Gastroesophageal sphincter (tissue), 4 donors: ENCODE measurements around the genes BAZ2B, MARCHF7 and SLC4A10.

DNA sequence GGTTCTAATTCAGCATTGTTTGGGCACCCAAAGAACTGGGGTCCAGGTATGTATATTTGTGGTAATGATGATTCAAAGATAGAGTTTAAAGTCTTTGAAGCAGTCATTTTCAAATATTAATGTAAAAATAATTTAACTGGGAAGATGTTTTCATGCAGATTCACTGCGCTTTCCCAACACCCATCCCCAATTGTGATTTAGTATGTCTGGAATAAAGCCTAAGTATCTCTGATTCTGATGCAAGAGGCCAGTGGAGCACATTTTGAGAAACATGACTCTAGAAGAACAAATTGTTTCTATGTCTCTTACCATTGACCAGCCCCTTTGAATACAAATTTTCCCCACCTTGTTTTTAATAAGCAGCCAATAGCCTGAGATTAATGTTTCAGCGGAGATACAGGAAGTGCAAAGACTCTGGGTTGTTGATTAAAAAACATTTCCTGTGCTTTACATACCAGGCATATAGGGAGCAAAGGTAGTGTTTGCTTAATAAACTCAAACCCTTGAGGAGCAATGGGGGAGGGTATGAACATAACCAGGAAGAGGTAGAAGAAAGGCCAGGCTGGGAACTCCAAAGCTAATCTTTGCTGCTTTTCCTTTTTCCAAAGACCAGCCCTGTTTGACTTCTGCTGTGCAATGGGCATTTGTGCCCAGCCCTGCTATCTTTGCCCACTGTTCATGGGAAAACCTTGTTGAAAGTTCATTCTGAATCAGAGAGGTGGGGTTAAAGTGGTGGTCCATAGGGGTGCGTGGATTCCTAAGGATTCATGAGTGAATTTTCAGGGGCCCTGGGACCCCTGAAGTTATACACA is 29.2 kb downstream of the UPP2 start:
- PRO-cap, result no peak
- RAMPAGE, long total RNA, 4 experiments, result no peak in any of the 4 experiments

GRCh38 chr2:158680389-158681122 is 114.6 kb upstream of the DAPL1 start:
- PRO-cap, result no peak
- RAMPAGE, long total RNA, 4 experiments, result start-site peak on the plus strand in 1 of 4 experiments, at chr2:158680556-158680802 at its widest, 20 to 56 reads per replicate

- PRO-cap, result no peak
- RAMPAGE, long total RNA, 4 experiments, result no peak in any of the 4 experiments
Measured at GRCh38 chr2:158722968-158723472, 72.1 kb upstream of the DAPL1 start.

DNA sequence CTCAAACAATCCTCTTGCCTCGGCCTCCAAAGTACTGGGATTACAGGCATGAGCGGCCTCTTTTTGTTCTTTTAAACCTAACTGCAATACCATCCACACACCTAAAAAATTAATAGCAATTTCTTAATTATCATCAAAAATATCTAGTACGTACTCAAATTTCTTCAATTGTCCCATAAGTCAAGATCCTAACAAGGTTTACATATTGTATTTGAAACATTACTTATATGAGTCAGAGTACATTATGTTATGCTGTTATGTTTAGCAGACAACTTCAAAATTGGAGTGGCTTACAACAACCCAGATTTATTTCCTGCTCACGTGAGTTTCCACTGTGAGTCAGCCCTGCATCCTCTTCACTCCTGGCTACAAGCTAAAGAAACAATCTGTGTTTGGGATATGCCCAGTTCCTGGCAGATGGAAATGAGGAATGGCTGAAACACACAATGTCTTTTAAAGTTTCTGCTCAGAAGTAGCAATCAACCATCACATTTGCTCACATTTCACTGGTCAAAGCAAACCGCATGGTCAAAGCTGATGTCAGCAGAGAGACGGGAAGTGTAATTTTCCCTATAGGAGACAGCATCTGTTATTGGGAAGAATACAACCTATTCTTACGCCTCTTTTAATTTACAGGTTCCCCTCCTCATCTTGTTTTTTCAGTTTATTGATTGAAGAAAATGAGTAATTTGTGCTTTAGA is 31.4 kb upstream of the TANC1 start:
- PRO-cap, result no peak
- RAMPAGE, long total RNA, 4 experiments, result no peak in any of the 4 experiments

GRCh38 chr2:158984510-158985223 is 16.2 kb downstream of the TANC1 start:
- PRO-cap, result no peak
- RAMPAGE, long total RNA, 4 experiments, result no peak in any of the 4 experiments

GRCh38 chr2:158998332-158998942 is 30.0 kb downstream of the TANC1 start:
- PRO-cap, result no peak
- RAMPAGE, long total RNA, 4 experiments, result no peak in any of the 4 experiments

DNA sequence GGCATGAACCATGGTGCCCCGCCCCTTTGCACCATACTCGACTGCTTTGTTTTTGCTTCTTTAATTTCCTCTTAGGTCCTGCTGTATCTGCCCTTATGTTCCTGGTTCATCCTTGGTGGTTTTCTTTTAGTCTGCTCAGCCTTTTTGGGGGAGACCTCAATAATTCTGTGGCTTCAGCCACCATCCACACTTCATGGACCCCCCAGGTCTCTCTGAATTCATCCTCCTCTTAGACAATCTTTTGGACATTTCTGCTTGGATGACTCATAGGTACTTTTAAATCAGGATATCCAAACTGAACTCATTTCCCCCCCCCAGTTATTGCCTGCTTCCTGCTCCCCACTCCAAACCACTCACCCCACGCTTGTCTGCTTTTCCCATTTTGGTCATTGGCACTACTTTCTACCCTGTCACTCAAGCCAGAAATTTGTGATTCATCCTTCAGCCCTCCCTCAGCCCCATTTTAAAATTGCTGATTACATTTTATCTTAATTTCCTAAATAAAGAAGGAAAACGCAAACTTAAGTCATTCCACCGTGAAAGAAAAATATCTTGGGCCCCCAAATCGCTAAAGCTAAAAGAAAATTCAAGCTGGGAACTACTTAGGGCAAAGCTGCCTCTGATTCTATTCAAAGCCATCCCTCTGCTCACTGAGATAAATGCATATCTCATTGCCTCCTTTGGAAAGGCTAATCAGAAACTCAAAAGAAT is 78.6 kb downstream of the TANC1 start:
- PRO-cap, result no peak
- RAMPAGE, long total RNA, 4 experiments, result no peak in any of the 4 experiments

GRCh38 chr2:159094070-159094941 is 125.9 kb downstream of the TANC1 start:
- PRO-cap, result no peak
- RAMPAGE, long total RNA, 4 experiments, result no peak in any of the 4 experiments

DNA sequence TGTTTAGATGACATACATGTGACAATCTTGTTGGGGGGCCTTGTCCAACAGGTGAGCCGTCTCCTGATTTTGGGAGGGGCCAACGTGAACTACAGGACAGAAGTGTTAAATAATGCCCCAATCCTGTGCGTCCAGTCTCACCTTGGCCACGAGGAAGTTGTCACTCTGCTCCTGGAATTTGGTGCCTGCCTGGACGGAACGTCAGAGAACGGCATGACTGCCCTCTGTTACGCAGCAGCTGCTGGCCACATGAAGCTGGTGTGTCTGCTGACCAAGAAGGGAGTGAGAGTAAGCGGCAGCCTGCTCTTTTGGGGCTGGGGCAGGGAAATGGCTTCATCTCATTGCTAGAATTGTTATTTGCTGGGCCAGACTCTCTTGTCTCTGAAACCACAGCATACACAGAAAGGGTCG is 92.3 kb downstream of the WDSUB1 start:
- PRO-cap, result no peak
- RAMPAGE, long total RNA, 4 experiments, result no peak in any of the 4 experiments

- PRO-cap, result no peak
- RAMPAGE, long total RNA, 4 experiments, result start-site peak on the minus strand in 1 of 4 experiments, at chr2:159263129-159263291 at its widest, 13 reads per replicate
Measured at GRCh38 chr2:159262939-159263485, 23.5 kb downstream of the WDSUB1 start.

GRCh38 chr2:159616252-159616871 is at the start of gene BAZ2B:
BAZ2B (minus strand) TSS chr2:159616548.
- PRO-cap, result bidirectional peak, plus-strand start at chr2:159616538, minus-strand start at chr2:159616450
- RAMPAGE, long total RNA, 4 experiments, result start-site peak on the minus strand in 2 of 4 experiments, at chr2:159616445-159616535 at its widest, 59 to 162 reads per replicate

DNA sequence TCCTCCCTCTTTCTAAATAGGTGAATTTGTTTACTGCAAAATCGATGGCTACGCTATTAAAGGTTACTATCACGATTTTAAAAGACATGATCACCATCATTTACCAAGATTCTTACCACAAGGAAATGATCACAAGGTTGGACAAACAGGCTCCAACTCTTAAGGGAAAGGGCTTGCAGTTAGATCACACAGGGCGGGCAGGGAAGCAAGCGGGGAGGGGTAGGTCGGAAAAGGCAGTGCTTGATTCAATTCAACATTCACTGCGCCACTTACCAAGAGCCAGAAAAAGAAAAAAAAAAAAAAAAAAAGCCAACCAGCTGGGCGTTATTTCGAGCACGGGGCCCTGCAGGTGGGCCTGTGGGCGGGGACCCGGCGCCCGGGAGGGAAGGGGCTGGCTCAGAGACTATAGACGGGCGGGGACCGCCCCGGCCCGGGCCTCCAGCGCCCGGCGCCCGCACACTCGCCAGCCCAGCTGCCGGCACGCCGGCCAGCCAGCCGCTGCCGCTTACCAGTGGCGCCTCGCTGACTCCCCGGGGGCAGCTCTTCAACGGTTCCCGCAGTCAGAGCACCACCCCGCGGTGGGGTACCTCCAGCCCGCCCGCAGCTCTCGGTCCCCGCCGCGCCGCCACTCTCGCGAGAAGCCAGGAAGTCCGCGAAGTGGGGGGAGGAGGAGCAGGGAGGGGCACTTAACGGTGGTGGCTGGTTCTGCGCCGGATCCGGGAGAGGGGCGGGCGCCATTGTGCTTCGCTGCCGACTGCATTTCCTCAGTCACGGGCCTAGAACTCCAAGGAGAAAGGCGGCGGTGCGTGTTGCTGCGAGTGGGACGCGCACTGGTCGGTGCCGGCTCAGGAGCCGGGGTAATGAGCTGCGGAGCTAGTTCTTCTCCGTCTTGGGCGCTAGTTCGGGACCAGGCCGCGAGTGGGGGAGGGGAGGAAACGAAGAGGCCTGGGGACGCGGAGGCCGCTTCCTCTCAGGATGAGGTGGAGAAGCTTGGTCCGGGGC is at the start of gene MARCHF7:
TSS of gene MARCHF7 (plus strand) at position 702 of the 1,002 bp plus-strand sequence.
- PRO-cap, result unidirectional peak, plus-strand start at position 187 of the sequence; bidirectional peak, plus-strand start at position 408 of the sequence, minus-strand start at position 242 of the sequence; bidirectional peak, plus-strand start at position 702 of the sequence, minus-strand start at position 500 of the sequence
- RAMPAGE, long total RNA, 4 experiments, result start-site peak on the plus strand in 3 of 4 experiments, centred at positions 732 to 740 of the sequence, 438 to 659 reads per replicate; start-site peak on the minus strand in 3 of 4 experiments, centred at positions 568 to 627 of the sequence, 27 to 231 reads per replicate

DNA sequence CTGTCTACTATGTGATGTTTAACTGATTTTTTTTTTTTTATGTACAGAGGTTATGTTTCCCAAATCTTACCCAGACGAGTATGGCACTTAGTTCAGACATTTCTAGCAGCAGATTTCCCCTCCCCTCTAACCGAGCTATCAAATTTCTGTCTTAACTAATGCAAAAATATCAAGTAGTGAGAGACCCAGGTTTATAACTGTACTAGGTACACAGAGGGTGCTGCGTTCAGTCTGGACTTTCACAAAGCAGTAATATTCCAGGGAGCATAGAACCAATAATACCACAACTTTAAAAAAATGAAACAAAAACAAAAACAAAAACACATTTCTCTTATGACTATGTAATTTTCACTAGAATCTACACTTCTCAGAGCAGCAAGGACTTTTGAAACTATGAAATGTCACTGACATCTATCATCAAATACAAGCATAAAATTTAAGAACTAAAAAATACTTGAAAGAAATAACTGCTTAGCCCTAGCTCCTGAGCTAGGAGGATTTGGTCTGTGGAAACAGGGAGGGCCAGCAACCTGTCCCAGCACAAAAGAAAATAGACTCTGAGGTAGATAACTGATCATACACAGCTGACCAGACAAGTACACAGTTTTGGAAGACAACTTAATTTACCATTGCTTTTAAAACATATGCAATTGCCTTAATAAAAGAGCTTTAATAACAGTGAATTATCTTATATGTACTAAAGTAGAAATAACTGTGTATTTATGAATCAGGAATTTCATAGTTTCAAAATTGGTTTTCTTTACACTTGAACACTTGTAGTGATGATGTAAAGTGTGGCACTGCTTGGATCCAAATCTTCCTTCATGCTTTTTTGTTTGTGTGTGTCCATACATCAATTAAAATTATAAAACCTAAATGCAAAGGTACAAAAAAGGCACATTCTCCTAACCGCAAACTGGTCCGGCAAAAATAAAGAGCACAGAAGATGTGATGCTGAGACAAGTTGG is 72.7 kb upstream of the ITGB6 start:
- PRO-cap, result no peak
- RAMPAGE, long total RNA, 4 experiments, result no peak in any of the 4 experiments

- PRO-cap, result no peak
- RAMPAGE, long total RNA, 4 experiments, result no peak in any of the 4 experiments
Measured at GRCh38 chr2:160420262-160420740, 73.3 kb downstream of the RBMS1 start.

- PRO-cap, result no peak
- RAMPAGE, long total RNA, 4 experiments, result no peak in any of the 4 experiments
Measured at GRCh38 chr2:160423345-160423959, 70.2 kb downstream of the RBMS1 start.

GRCh38 chr2:161624237-161624957 is at the start of gene SLC4A10:
SLC4A10 (plus strand) TSS chr2:161624416.
- PRO-cap, result no peak
- RAMPAGE, long total RNA, 4 experiments, result no peak in any of the 4 experiments

- PRO-cap, result no peak
- RAMPAGE, long total RNA, 4 experiments, result no peak in any of the 4 experiments
Measured at GRCh38 chr2:162091378-162092074, 17.5 kb upstream of the DPP4 start.

GRCh38 chr2:163348880-163349428 is 386.9 kb downstream of the FIGN start:
- PRO-cap, result bidirectional peak, plus-strand start at chr2:163349257, minus-strand start at chr2:163349131
- RAMPAGE, long total RNA, 4 experiments, result no peak in any of the 4 experiments

GRCh38 chr2:164560944-164561391 is 60.3 kb downstream of the GRB14 start:
- PRO-cap, result no peak
- RAMPAGE, long total RNA, 4 experiments, result no peak in any of the 4 experiments

GRCh38 chr2:164694237-164694817 is 73.0 kb upstream of the GRB14 start:
- PRO-cap, result no peak
- RAMPAGE, long total RNA, 4 experiments, result no peak in any of the 4 experiments